Tibial nerve (tissue), 3 donors: Measurements from ENCODE around the gene RAB3GAP2.

DNA sequence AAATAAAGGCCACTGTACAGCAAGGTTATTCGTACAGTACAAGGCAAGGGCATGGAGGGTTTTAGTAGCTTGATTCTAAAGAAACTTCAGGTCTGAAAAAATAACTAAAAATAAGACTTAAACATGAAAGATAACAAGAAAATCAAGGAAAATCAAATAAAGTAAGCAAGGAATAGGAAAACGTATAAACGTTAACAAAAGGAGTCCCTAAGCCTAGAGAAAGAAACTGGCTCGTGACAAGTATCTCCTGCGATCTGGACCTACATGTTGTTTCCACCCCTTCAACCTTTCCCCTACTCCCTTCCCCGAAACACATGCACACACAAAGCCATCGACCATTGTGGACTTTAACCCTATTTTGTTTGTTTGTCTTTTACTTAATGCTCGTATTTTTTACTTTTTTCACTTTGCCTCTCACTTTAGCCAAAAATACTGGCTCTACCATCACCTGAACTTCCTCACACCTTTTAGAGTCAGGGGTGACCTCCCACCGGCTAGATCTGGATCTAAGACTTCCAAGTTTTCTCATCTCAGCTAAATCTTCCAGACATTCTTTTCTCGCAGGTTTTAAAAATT, 26.6 kb upstream of the SLC30A10 start:
- PRO-cap: no peak
- RAMPAGE, long total RNA, 3 experiments: no peak in any of the 3 experiments

- PRO-cap: bidirectional peak, plus-strand start at chr1:220272582, minus-strand start at chr1:220272424
- RAMPAGE, long total RNA, 3 experiments: start-site peak on the minus strand in 3 of 3 experiments, at chr1:220272335-220272454 at its widest, 87 to 226 reads per replicate
Measured at GRCh38 chr1:220271623-220272735, at the start of gene RAB3GAP2. RAB3GAP2 (minus strand) TSS chr1:220272453.

DNA sequence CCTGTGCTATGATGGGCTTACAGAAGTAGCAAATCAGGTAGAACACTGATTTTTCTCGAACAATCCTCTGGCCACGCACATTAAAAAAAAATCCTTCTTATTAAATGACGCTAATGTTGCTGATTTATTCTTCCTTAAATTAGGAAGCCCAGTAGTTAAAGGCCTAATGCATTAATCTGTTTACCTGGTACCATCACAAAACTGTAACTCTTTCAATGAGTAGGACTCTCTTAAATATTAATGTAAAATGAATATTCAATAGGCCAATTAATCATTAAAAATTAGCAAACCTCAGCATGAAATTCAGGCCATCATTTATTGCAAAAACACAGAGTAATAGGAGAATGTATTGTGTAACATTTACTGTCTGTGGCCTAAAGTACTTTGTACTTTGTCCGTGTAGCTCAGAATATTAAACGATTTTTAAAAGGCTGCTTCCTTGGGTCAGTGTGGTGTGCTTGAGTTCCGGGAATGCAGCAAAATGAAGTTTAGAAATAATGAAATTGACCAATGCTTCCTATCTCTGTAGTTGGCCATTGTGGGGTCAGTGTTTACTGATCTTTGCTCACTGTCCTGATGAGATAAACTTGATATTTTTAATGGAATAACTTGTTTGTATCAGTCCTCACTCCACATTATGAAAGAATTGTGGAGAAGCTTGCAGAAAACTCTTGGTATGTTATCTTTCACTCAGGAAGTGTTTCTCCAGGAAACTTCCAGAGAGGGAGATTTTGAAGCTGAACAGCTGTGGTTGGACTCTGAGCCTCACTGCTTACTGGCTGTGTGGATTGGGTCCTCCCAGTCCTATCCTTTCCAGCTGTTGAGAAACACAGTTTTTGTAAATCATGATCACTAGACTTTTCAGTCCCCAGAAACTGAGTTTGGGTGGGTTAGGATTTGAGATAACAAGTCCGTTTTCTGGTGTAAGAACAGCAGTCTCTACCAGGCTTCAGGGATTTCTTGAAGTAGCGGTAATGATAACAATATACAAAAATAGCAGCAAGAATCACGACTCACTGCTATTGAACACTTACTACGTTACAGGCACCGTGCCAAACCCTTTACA, 19.3 kb downstream of the MTARC2 start:
- PRO-cap: no peak
- RAMPAGE, long total RNA, 3 experiments: no peak in any of the 3 experiments

- PRO-cap: no peak
- RAMPAGE, long total RNA, 3 experiments: no peak in any of the 3 experiments
Measured at GRCh38 chr1:220770241-220770683, 16.5 kb upstream of the MTARC1 start.

GRCh38 chr1:220785850-220786640, 668 bp upstream of the MTARC1 start:
- PRO-cap: no peak
- RAMPAGE, long total RNA, 3 experiments: no peak in any of the 3 experiments

GRCh38 chr1:220787259-220787914, 674 bp downstream of the MTARC1 start:
- PRO-cap: bidirectional peak, plus-strand start at chr1:220787555, minus-strand start at chr1:220787470
- RAMPAGE, long total RNA, 3 experiments: no peak in any of the 3 experiments

DNA sequence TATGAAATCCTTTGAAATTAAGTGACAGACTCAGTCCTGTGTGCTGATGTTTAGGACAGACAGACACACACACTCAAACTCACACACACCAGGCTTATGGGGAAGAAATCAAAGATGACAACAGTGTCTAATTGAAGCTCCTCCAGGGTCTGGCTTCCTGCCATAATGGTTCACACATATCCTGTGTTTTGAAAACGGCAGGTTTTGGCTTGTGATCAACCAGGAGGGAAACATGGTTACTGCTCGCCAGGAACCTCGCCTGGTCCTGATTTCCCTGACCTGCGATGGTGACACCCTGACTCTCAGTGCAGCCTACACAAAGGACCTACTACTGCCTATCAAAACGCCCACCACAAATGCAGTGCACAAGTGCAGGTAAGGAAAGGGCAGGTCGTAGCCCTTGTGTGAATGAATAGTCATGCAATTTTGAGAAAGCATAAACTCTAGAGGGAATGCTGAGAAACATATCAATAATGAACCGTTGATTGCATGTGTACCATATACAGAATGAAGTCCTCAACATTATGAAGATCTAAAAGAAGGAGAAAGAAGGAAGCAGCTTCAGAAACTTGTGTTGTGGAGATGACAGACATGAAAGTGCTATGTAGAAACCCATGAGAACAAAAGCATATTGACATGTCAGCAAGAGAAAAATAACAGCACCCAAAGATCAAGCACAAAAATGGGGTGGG, 4.7 kb downstream of the MTARC1 start:
- PRO-cap: no peak
- RAMPAGE, long total RNA, 3 experiments: no peak in any of the 3 experiments

GRCh38 chr1:220810161-220810678, 23.5 kb downstream of the MTARC1 start:
- PRO-cap: no peak
- RAMPAGE, long total RNA, 3 experiments: no peak in any of the 3 experiments

DNA sequence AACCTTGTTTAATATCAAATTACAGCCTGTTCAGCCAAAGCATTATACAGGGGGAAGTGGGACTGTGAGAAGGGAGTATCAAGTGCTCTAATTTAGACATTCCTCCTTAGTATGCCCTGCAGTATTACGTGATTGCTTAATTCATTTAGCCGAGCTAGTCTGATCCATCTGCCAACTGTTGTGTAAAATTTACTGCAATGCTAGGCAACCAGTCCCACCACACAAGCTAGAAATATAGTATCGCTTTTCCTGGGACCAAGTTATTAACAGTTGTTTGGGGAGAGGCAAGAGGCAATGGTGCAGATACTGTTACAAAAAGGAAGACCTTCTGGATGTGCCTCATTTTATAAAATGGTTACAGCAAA, 283.4 kb downstream of the DUSP10 start:
- PRO-cap: no peak
- RAMPAGE, long total RNA, 3 experiments: no peak in any of the 3 experiments

- PRO-cap: no peak
- RAMPAGE, long total RNA, 3 experiments: no peak in any of the 3 experiments
Measured at GRCh38 chr1:221778431-221779274, 36.8 kb upstream of the DUSP10 start.

DNA sequence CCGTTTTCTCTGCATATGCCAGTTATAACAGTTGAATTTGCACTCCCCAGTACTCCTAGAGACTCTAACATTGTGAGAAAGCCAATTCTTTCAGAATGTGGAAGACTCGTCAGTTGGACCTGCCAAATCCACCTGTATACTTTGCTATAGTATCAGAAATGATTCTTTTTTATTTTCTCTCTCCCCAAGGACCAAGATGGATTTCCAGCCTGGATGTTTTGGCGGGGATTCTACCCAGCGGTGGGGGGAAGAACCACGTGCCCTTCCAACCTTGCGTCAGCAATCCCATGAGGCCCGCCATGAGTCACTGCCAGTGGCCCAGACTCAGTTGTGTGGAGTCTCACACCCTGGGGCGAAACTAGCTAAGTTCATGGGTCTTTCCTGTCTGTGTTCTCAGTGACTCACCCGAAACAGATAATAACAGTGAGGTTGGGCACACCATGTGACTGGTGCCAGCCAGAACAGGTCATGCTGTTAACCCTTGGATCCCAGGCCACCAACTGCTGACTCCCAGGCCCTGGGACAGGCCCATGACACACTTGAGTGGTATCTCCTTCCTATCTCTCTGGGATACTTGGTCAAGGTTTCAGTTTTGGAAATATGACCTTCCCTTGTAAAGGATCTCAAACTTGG, 97.9 kb upstream of the DUSP10 start:
- PRO-cap: no peak
- RAMPAGE, long total RNA, 3 experiments: no peak in any of the 3 experiments

DNA sequence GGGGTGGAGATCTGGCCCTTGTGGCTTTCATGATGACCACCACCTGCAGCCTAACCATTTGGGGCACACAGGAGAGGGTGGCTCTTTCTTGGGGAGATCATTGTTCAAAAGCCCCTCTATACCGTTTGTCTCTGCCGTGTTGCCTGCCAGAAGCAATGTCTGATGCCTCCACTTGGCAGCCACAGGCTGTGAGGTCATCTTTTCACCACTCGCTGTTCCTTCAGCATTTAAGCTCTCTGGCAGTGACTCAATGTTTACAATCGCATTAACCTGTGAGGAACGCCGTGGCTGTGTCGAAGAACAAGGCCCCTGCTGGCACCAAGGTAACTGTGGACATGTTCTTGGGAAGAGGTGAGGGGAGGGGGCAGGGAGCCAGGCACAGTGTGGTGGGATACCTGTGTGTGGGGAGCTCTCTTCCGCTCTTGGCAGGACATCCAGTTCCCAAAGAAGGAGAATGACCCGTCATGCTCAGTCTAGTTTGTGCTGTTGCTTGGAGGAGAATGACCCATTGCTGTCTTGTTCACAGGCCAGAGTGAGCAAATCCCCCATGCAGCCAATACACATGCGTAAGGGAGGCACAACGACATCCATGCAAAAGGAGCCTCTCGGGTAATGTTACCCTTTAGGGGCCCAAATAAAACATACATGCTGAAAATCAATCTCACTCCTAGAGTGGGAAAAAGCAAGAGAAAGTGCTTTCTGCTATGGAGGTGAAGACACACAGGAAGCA, 104.1 kb upstream of the DUSP10 start:
- PRO-cap: no peak
- RAMPAGE, long total RNA, 3 experiments: no peak in any of the 3 experiments

DNA sequence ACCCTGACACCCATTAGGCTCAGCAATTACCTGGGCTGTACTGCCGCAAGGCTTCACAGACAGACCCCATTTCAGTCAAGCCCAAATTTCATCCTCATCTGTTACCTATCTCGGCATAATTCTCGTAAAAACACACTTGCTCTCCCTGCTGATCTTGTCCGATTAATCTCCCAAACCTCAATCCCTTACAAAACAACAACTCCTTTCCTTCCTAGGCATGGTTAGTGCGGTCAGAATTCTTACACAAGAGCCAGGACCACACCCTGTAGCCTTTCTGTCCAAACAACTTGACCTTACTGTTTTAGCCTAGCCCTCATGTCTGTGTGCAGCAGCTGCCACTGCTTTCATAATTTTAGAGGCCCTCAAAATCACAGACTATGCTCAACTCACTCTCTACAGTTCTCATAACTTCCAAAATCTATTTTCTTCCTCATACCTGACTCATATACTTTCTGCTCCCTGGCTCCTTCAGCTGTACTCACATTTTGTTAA, 227.4 kb upstream of the DUSP10 start:
- PRO-cap: no peak
- RAMPAGE, long total RNA, 3 experiments: no peak in any of the 3 experiments

DNA sequence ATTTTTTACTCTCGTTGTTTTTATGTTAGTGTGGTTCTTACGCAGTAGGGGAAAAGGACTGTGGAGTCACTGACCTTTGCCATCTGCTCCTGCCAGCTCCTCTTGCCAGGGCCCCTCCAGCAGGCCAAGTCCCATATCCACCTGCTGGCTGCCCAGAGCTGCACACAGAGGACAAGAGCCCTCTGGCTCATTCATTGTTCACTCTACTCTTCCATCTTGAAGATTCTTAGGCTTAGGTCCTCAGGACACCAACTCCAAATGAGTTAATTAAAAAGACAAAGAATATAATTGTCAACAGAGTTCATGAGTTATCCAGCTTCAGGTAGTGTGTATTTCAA, 316.4 kb upstream of the DUSP10 start:
- PRO-cap: no peak
- RAMPAGE, long total RNA, 3 experiments: no peak in any of the 3 experiments

DNA sequence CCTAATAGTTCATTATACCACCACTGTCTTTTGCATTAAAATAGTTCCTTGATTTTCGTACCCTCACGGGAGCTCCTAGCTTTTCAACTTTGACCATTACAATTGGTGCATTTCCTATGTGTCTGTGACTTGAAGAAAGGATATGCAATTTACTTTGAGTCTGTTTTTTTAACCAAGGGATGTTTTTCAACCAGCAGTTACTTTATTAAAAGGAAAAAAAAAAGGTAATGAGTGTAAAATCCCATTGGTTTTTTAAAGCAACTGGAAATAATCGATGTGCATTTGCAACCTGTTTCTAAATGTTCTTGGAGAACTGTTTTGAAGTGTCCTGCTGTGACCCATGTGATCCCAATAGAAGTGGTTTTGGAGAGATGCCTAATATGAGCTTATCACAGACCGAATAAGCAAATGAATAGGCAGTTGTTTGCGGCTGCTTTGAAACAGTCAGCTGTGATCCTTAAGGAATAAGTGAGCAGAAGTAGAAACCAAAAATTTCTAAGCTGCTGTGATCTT, 329.3 kb upstream of the DUSP10 start:
- PRO-cap: no peak
- RAMPAGE, long total RNA, 3 experiments: no peak in any of the 3 experiments

DNA sequence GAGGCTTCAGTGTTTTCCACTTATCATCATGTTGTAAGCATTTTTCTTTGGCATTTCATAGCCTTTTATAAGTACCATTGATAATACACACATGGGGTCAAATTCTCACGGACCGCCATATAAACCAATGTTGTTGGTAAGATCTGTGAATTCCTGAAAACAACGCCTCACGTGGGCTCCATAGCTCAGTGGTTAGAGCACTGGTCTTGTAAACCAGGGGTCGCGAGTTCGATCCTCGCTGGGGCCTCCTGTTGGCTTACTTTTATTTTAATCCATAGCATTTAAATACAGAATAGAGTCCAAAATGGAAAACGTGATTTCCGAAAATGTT, 83.1 kb downstream of the HHIPL2 start:
- PRO-cap: no peak
- RAMPAGE, long total RNA, 3 experiments: no peak in any of the 3 experiments

GRCh38 chr1:222465228-222466182, 82.4 kb downstream of the HHIPL2 start:
- PRO-cap: bidirectional peak, plus-strand start at chr1:222465861, minus-strand start at chr1:222465619
- RAMPAGE, long total RNA, 3 experiments: no peak in any of the 3 experiments

GRCh38 chr1:222618834-222619349, 995 bp downstream of the MIA3 start:
- PRO-cap: no peak
- RAMPAGE, long total RNA, 3 experiments: no peak in any of the 3 experiments

- PRO-cap: bidirectional peak, plus-strand start at chr1:222644329, minus-strand start at chr1:222644168
- RAMPAGE, long total RNA, 3 experiments: no peak in any of the 3 experiments
Measured at GRCh38 chr1:222643548-222644504, 25.9 kb downstream of the MIA3 start.

GRCh38 chr1:222687447-222687876, 24.8 kb downstream of the AIDA start:
- PRO-cap: no peak
- RAMPAGE, long total RNA, 3 experiments: start-site peak on the minus strand in 1 of 3 experiments, at chr1:222687617-222687638 at its widest, 9 reads per replicate